OVCAR3 (cell line): ENCODE results near the gene CNTN1.

GRCh38 chr12:39978520-39978938, 127.4 kb downstream of the SLC2A13 start:
- RRBS: no CpG with 5 or more reads among the region's 18 CpGs

DNA sequence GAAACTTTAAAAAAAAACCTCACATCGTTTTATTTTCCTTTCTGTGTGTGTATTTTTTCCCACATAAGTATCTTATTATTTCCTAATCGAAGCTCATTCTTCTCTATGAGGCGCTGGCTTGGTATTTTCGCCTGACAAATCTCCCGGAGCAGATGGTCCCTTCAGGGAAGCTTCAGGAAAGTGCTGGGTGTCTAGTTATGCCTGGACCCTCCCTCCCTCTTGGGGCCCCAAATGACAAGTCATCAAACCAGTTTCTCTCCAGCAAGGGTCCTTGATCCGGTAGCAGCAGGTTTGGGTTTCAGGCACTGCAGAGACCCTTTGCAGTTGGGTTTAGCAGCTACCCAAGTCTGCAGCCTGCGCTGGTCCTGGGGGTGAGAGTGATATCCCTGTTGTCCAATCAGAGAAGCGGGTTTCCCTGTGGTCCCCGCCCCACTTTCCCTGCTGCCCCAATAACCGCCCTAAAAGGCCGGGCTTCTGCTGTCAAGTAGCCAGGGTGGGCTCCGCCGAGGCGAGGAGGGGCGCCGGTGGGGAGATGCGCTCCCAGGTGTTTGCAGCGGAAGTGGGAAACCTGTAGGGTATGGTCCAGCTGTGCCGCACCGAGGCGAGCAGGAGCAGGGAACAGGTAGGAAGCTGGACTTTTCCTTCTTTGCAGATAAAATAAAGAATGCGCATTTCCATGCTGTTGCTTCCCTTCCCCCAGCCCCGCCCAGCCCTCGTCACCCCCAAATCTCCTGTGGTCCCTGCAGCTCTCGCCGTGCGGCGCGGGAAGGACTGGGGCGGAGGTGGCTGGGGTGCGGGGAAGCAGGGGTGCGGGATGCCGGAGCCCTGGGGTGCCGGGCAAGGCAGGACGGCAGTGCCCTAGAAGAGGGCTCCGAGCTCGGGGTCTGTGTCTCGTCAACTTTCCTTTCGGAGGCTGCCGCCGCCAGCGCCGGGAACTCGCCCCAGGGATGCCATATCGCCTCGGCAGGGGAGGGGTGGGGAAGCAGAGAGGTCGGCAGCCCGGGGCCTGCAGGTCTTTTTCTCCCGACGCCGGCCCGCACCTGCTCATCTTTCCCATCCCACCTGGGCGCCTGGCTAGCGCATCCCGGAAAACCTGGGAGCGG, at the start of gene CNTN1:
Gene CNTN1 (plus strand): TSS at position 469 of the 1,103 bp plus-strand sequence.
- RRBS: 7% methylated on average over 25 of the region's 56 CpGs

GRCh38 chr12:40693074-40693999, 1.1 kb downstream of the CNTN1 start:
- RRBS: 13% methylated on average over 12 of the region's 36 CpGs

- RRBS: no CpG with 5 or more reads among the region's 9 CpGs
Measured at GRCh38 chr12:40827722-40828121, 135.5 kb downstream of the CNTN1 start.

GRCh38 chr12:42024141-42024491, 120.6 kb downstream of the GXYLT1 start:
- RRBS: no CpG with 5 or more reads among the region's 19 CpGs

DNA sequence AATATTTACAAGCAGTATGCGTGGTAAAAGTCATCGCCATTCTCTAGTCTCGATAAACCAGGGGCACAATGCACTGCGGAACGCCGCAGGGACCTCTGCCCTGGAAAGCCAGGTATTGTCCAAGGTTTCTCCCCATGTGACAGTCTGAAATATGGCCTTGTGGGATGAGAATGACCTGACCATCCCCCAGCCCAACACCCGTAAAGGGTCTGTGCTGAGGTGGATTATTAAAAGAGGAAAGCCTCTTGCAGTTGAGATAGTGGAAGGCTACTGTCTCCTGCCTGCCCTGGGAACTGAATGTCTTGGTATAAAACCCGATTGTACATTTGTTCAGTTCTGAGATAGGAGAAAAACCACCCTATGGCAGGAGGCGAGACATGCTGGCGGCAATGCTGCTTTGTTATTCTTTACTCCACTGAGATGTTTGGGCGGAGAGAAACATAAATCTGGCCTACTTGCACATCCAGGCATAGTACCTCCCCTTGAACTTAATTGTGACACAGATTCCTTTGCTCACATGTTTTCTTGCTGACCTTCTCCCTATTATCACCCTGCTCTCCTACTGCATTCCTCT, 62.1 kb downstream of the PPHLN1 start:
- RRBS: no CpG with 5 or more reads among the region's 11 CpGs

GRCh38 chr12:42590524-42591010, 1.0 kb upstream of the PRICKLE1 start:
- RRBS: no CpG with 5 or more reads among the region's 13 CpGs

GRCh38 chr12:42969213-42969875, 379.8 kb upstream of the PRICKLE1 start:
- RRBS: no CpG with 5 or more reads among the region's 5 CpGs

DNA sequence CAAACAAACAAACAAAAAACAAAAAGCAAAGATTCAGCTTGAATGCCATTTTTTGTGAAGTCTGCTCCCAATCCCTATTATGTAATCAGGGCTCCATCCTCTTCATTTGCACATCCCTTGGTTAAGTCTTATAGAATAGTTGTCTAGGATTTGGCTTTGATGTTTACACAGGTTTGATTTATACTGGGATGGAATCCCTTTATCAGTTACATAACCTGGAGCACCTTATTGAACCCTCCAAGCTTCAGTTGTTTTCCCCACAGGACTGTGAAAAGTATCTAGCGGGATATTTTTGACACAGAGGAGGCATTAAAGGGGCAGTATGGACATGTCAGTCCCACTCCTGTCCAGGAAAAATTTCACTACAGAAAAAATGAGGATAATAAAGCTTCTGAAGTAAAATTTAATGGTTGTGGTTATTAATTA, 416.6 kb downstream of the TMEM117 start:
- RRBS: no CpG with 5 or more reads among the region's 1 CpG

GRCh38 chr12:45217018-45217393, 1.1 kb downstream of the ANO6 start:
- RRBS: no CpG with 5 or more reads among the region's 5 CpGs

DNA sequence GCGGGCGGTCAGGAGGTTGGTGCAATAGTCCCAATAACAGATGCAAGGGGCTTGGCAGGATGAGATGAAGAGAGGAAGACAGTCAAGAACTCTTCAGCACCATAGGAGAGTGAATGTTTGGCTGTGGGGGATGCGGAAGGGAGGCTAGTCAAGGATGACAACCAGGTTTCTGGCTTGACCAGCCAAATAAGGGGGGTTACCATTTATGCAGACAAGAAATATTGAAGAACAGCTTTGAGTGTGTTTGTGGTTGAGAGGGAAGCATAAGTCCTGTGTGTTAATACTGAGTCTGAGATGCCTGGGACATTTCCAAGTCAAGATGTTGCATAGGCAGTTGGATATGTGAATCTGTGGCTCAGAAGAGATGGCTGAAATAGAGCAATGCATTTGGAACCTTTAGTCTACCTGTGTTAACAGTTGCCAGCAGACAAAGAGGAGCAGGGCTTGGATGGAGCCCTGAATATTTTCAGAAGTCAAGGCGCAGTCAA, 66.1 kb downstream of the ANO6 start:
- RRBS: no CpG with 5 or more reads among the region's 4 CpGs

- RRBS: no CpG with 5 or more reads among the region's 10 CpGs
Measured at GRCh38 chr12:45306634-45308039, 91.2 kb downstream of the ANO6 start.

GRCh38 chr12:45726645-45727349, 2.7 kb upstream of the ARID2 start:
- RRBS: 3% methylated on average over 23 of the region's 44 CpGs

GRCh38 chr12:45926454-45927783, 63.5 kb downstream of the SCAF11 start:
- RRBS: no CpG with 5 or more reads among the region's 16 CpGs

DNA sequence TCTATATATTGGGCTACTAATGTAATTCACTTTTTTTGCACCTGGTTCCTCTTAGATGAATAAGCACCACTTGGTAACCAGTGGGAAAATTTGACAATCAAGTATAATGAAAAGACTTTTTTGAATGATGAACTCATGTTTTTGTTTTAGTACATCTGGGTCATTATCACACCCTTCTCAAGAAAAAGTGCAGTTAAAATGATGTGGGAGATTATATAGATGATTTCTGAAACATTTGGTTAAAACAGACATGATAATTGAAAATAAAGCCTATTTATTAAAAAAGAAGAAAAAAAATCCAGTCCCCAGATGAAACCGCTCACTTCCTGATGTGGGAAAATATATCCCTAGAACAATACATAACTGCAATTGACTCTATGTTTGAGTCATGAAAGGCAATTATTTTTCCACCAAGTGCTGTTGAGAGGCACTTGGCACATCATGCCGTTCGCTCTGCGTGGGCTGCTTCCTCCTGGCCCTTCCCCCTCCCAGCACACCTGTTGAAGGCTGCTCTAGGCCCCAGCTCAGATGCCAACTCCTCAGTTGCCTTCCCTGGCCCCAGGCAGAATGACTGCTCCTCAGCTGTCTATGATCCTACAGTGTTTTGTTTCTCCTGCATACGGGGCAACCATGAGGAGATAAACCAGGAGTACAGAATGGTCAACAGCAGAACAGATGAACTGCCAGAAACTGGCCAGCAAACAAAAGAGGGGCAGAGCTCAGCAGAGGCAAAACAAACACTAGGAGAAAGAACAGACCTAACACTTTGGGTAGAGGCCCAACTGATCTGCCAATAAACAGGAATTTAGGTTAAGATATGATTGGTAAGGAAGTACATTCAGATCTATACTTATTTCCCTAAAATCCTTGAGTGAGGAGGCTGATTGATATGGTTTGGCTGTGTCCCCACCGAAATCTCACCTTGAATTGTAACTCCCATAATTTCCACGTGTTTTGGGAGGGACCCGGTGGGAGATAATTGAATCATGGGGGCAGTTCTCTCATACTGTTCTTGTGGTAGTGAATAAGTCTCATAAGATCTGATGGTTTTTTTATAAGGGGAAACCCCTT, 58.9 kb downstream of the SLC38A1 start:
- RRBS: no CpG with 5 or more reads among the region's 8 CpGs

- RRBS: no CpG with 5 or more reads among the region's 5 CpGs
Measured at GRCh38 chr12:46259674-46260803, 8.8 kb downstream of the SLC38A1 start.

DNA sequence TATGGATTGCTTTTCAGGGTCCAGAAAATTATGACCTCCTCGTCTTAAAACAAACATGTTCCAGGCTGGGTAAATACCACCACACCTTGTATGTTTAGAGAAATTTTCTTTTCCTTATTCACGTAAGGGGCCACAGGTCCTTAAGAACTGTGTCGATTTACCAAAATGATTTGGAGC, 2.7 kb downstream of the SLC38A2 start:
- RRBS: no CpG with 5 or more reads among the region's 3 CpGs

DNA sequence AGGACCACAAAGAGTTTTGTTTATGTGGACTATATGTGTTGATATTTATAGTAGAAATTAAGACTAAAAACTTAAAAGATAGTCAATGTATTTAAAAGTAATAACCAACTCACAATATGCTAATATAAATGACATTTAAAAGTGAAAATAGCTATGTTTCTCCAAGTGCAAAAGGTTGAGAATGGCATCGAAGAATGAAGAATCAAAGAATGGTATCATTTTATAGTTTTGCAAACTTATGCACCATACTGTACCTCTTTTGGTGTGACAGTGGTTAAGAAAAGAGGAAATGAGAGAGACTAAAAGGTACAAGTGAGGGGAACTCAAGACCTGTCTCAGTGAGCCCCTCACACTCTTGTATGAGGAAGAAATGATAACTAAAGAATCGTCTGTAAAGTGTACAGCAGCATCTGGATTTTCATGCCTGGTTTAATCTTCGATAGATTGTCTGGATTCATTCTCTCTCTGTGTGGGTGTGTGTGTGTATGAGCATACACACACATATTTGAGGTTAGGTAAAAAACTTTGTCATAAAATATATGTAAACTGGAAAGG, 15.8 kb upstream of the SLC38A2 start:
- RRBS: no CpG with 5 or more reads among the region's 3 CpGs

DNA sequence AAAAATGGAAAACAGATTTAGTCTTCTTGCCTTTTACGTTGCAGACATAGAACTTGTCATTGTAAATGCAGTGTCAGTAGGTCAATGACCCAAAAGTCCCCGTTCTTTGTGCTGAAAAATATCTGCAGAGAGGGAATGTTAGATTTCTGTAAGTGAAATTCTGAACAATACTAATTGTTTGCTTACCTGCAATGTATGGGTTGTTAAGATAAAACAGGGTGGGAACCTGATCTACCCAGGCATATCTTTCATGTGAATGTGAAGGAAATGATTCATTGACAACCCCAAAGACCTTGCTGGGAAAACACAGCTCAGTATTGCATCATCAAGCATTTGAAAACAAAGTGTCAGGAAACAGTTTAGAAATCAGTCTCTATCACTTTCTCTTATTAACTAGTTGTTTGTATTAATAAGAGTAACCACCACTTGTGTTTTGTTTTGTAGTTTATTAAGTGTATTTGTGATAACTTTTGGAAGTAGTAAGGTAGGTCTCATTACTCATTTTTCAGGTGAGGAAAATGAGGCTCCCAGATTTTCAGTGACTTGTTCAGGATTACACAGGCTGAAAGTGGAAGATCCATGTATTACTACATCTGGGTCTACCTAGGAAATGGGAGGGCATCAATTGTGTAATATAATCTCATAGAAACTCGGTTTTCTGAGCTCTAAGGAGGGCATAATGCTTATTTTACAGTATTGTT, 57.9 kb upstream of the SLC38A2 start:
- RRBS: no CpG with 5 or more reads among the region's 3 CpGs